ENCODE data around the genes CD27 and NCAPD2.

GRCh38 chr12:4011431-4012067 lies 138.3 kb upstream of the PARP11 start:
- PRO-cap: no peak

DNA sequence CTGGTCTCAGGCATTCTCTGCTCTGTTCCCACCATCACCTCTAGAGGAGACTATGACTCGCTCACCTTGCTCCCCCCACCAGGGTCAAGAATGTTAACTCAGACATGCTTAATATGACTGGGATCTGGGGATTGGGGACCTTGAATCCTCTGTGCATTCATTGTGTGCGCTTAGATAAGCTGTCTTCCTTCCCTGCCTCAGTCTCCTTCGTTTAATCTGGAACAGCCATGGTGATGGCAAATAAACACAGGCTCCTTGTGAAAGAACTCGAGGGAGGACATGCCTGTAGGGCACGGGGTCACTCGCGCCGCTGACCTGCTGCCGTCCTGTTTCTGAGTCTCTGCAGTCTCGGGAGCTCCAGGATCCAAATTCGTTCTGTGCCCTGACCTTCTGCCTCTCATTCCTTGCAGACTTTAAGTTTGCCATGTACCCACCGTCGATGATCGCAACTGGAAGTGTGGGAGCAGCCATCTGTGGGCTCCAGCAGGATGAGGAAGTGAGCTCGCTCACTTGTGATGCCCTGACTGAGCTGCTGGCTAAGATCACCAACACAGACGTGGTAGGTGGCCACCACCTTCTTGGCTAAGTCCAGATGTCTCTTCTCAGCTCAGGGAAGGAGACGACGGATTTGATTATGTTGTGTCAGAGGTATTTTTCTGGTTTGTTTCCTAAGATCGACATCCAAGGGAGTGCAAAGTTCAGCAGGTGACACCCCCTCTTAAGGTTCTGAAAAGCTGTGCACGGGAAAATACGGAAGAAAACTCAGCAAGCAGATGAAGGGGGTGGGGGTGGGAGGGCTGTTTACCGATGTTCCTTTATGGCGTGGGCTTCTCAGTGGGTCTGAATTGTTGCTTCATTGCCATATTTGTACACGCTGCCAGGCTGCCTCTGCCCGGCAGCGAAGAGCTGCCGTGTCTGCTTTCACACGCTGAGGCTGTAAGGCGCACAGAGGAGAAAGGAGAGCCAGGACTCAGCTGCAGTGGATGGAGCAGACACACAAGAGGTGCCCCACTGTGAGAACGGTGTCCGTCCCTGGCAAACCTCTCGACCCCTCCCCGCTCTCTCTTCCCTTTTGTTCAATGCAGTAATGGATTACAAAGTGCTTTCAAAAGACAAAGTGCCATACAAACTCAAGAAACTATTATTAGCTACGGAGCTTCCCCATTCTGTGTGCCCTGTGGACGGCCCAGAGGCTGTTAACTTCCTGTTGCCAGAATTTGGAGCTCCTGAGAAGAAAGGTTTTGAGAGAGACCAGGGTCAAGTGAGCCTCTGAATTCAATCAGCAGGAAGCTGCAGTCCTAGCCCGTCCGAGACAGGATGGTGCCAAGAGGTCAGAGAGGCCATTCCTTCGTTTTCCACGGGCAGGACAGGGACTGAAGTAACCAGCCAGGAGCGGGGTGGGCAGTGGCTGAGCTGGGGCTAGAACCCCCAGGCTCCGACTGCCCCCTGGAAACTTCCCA lies 15.4 kb downstream of the CCND2 start:
- PRO-cap: no peak

GRCh38 chr12:4307653-4308348 lies 13.2 kb upstream of the TIGAR start:
- PRO-cap: no peak

DNA sequence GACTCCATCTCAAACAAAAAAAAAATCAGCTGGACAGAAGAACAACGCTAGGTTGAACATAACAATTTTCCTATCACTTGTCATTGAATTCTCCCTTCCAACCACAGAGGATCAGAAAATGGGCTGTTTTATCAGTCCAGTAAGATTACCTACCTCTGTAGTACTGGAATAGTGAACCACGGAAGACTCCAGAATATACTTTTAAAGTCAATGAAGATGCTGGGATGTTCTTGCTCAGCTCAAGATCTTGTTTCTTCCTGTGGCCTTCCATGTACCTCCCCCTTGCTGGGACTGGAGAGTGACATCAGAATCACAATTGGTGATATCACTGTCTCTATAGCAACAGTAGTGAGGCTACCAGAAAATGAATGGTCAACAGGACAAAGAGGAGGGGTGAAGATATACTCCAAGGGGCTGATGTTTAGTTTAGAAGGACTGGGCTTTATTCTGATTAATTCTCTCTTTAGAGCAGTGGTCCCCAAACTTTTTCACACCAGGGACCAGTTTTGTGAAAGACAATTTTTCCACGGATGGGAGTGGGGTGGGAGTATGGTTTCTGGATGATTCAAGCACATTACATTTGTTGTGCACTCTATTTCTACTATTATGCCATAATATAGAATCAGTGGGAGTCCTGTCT lies 3.8 kb downstream of the AKAP3 start:
- PRO-cap: no peak

GRCh38 chr12:4911001-4911350 lies 1.3 kb downstream of the KCNA1 start:
- PRO-cap: no peak

GRCh38 chr12:5121829-5122169 lies 78.1 kb downstream of the KCNA5 start:
- PRO-cap: no peak

- PRO-cap: no peak
Measured at GRCh38 chr12:5309499-5310230, 122.2 kb upstream of the NTF3 start.

DNA sequence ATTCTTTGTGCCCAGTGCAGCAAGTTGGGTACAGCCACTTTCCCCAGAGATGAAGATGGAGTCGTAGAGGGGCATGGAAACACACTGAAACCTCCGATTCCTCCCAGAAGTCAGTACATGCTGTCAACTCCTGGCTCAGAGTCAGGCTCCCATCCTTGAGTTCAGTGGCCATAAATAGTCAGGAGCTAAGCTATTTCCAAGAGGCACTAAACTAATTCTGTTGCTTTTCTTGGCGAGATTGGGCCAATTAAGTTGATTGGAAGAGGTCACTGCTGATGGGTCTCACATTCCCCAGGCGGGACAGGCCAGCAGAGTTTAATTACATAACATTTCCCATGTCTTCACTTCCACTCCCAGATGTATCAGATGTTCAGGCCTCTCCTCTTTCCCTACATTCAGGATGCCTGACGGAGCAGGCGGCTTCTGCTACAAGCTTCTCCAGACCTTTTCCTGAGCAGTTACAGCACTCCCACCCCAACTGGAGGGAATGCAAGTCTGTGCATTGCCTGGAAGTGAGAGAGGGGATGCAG lies 5.2 kb downstream of the NTF3 start:
- PRO-cap: no peak

- PRO-cap: no peak
Measured at GRCh38 chr12:5503592-5504026, 71.7 kb downstream of the NTF3 start.

DNA sequence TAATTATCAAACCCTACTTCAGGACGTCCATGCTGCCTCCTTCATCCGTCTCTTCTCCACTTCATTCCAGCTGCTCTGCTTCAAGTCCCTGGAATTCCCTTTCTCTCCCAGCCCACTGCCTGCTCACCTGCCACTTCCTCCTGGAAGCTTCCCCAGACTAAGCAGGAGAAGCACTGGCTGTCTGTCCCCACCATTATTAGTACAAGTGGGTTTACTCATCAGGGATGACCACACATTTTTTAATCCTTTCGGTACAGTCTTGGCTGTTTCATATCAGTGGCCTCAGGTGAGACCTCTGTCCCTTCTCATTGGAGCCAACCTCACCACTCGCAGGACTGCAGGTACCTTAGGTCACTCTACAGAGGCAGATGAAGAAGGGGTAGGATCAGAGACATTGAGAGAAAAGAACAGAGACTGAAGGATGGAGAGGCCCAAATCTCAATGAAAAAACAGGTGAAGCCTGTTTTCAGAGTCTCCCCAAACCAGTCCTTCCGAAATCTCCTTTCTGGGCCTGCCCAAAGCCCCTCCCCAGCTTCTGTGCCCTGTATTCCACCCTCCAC lies 18.0 kb downstream of the ANO2 start:
- PRO-cap: no peak

- PRO-cap: no peak
Measured at GRCh38 chr12:6228945-6229865, 29.0 kb downstream of the CD9 start.

- PRO-cap: no peak
Measured at GRCh38 chr12:6292597-6292917, 17.9 kb upstream of the PLEKHG6 start.

GRCh38 chr12:6322892-6324018 lies 12.8 kb downstream of the PLEKHG6 start:
- PRO-cap: no peak

GRCh38 chr12:6337589-6337888 lies 4.3 kb downstream of the TNFRSF1A start:
- PRO-cap: no peak

DNA sequence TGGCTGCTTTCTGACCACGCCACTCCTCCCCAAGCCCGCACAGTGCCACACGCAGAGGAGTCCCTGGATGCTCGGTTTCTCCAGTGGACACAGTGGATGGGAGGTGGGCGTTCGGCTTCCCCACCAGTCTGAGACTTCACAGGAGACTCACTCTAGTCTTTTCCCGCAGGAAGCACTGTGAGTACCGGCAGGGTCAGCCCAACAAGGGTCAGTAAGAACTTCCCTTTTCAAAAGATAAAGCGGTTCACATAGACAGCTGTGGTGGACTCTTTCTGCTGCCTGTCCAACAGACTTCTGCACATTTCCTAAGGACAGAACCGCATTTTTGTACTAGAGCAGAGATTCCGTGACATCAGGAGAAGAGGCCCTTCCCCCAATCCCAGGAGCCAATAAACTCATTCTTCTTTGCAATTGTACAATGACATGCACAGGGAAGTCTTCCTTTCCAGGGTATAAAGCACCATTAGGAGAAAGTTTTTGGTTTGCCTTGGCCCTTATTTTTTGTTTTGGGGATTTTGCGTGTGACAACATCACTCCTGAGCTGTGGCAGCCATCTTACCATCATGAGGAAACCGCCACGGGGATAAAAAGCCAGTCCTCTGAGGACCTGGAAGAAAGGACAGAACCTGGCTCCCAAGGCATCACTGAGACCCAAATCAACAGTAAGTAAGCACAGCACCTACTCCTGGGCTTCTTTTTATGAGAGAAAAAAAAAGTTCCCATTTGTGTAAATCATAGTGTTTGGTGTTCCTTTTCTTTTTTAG lies 10.6 kb downstream of the LTBR start:
- PRO-cap: no peak

DNA sequence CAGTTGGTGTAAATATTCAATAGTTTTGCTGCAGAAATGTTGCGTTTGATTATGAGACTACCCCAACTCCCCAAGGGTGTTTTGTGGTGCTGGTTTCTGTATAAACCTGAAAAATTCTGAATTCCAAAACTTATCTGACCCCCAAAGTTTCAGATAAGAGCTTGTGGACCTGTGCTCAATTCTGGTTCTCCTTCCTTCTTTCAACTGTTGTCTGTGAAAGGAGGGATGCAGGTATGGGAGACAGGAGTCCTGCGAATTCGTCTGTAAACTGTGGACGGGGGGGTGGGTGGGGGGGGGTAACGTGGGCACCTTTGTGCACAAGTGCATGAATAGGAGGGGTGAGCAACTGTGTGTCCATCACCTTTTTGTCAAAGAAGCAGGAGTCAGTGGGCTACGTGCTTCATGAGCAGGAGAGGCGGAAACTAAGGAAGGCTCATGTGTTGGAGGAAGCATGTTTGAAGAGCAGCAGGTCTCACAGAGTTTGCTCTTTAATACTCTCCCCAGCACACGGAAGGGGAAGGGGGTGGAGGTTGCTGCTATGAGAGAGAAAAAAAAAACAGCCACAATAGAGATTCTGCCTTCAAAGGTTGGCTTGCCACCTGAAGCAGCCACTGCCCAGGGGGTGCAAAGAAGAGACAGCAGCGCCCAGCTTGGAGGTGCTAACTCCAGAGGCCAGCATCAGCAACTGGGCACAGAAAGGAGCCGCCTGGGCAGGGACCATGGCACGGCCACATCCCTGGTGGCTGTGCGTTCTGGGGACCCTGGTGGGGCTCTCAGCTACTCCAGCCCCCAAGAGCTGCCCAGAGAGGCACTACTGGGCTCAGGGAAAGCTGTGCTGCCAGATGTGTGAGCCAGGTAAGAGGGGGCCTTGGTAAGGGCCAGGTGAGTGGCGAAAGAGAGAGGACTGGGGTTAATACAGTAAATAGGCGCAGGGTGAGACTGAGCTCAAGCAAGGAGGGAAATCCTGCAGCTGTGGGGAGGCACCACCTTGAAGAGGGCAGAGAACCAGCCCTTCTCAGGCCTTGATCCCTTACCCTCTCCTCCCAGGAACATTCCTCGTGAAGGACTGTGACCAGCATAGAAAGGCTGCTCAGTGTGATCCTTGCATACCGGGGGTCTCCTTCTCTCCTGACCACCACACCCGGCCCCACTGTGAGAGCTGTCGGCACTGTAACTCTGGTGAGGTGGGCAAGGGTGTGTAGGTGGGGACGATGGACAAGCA lies at the start of gene CD27:
Gene CD27, plus strand, starts transcription at position 579 of the 1,222 bp plus-strand sequence.
- PRO-cap: no peak

GRCh38 chr12:6493504-6494419 lies at the start of gene NCAPD2:
Gene NCAPD2, plus strand, starts transcription at chr12:6494102.
- PRO-cap: bidirectional peak, plus-strand start at chr12:6494110, minus-strand start at chr12:6493799; unidirectional peak, minus-strand start at chr12:6494246

- PRO-cap: no peak
Measured at GRCh38 chr12:6525926-6526691, 8.2 kb upstream of the GAPDH start.

- PRO-cap: no peak
Measured at GRCh38 chr12:6537444-6538470, 3.4 kb downstream of the GAPDH start.

- PRO-cap: no peak
Measured at GRCh38 chr12:6553904-6554850, 1.7 kb downstream of the IFFO1 start.

All from SEM (cell line).